Measurements from ENCODE around the gene MEGF9.

GRCh38 chr9:115743967-115744704, 409.5 kb upstream of the PAPPA start:
- PRO-cap, 2 experiments, result no peak in any of the 2 experiments

GRCh38 chr9:115944532-115945281, 208.9 kb upstream of the PAPPA start:
- PRO-cap, 2 experiments, result peak in 1 of 2 experiments; most common minus-strand start chr9:115945125 (in 1)

- PRO-cap, 2 experiments, result no peak in any of the 2 experiments
Measured at GRCh38 chr9:116312336-116312691, 158.7 kb downstream of the PAPPA start.

DNA sequence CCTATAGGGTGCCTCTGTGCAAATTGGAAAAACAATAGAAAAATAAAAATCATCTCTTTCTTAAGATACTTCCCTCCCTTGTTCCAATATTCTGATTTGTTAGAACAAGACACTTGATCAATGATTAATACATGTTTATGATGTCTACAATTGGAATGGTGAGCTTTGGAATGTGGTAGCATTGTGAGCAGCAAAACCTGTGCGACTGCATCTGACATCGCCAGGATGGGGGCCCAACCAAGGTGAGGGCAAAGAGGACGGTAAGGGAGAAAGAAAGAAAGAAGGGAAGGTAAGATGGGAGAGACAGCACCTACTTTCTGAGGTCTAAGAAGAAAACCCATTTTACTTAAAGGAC, 183.0 kb upstream of the TRIM32 start:
- PRO-cap, 2 experiments, result no peak in any of the 2 experiments

- PRO-cap, 2 experiments, result no peak in any of the 2 experiments
Measured at GRCh38 chr9:116566914-116567774, 120.0 kb upstream of the TRIM32 start.

DNA sequence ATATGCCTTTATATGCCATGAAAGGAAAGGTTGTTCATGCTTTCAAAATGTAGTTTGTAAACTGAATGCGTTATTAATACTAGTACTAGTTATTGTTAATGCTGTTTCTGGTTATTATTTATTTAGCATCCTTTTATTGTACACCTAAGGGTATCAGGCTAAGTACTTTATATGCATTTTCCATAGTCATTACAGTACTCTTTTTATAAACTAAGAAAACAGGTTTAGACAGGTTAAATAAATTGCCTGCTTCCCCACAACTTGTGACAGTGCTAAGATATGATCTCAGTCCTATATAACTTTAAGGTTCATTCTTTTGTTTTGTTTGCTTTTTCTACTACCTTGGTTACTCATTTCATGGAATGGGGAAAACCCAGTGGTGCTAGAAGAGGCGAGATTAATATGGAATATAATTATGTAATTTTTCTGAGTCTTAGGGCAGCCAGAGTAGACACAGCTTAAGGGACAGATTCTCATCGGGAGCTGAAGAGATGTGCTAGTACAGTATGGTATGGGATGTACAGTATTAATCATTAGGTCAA, 6.0 kb downstream of the TRIM32 start:
- PRO-cap, 2 experiments, result no peak in any of the 2 experiments

DNA sequence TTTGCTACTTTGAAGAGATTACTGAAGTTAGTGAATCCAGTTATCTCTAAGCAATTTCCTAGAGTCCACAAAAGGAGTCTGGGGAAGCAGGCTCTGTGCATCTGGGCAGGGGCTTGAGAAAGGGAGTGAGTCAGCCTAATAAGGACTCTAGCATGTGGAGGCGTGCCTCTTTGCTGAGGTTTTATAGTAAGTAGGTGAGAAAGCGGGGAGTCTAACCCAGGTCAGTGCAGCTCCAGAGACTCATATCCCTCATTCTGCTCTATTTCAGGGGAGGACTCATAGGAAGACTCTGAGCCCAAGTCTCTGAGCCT, 149.9 kb downstream of the TRIM32 start:
- PRO-cap, 2 experiments, result no peak in any of the 2 experiments

DNA sequence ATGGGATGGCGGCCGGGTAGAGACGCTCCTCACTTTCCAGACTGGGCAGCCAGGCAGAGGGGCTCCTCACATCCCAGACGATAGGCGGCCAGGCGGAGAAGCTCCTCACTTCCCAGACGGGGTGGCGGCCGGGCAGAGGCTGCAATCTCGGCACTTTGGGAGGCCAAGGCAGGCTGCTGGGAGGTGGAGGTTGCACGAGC, 153.6 kb downstream of the TRIM32 start:
- PRO-cap, 2 experiments, result no peak in any of the 2 experiments

DNA sequence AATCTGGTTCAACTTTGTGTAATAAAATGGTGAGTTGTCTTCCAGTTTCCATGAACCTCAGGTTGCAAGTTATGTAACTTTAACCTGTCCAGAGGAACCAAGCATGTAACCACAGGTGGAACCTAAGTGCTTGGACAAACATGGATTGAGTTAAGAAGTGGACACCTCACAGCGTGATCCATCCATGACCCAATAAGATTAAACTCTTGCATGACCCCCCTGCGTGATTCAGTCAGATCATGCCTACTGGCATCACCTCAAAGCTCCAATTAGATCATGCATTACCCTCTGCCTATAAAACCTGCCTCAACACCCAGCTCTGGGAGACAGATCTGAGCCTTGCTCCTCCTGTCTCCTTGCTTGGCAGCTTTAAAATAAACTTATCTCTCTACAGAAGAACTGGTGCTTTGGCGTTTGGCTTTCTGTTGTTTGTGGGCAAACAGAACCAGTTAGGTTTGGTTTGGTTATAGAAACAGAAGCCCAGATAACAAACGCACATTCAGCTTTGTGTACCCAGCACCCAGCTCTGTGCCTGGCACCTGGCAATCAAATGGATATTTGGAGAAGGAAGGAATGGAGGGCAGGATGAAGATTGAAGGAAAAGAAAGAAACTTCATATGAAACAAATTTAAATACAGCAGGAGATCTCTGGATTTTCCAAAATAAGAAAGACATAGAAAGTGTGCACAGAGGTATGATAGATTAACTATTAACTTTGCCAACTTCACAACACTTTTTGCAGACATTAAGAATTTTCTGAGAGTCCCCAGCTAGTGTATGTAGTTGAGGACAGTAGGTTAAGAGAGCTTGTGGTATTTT, 101.9 kb upstream of the ASTN2 start:
- PRO-cap, 2 experiments, result no peak in any of the 2 experiments

GRCh38 chr9:117642540-117642948, 61.7 kb upstream of the TLR4 start:
- PRO-cap, 2 experiments, result no peak in any of the 2 experiments

GRCh38 chr9:120345014-120345213, 235.1 kb downstream of the CDK5RAP2 start:
- PRO-cap, 2 experiments, result peak in 1 of 2 experiments; most common plus-strand start chr9:120345085 (in 1)

GRCh38 chr9:120387633-120388422, 192.1 kb downstream of the CDK5RAP2 start:
- PRO-cap, 2 experiments, result no peak in any of the 2 experiments

GRCh38 chr9:120432450-120432921, 147.5 kb downstream of the CDK5RAP2 start:
- PRO-cap, 2 experiments, result no peak in any of the 2 experiments

DNA sequence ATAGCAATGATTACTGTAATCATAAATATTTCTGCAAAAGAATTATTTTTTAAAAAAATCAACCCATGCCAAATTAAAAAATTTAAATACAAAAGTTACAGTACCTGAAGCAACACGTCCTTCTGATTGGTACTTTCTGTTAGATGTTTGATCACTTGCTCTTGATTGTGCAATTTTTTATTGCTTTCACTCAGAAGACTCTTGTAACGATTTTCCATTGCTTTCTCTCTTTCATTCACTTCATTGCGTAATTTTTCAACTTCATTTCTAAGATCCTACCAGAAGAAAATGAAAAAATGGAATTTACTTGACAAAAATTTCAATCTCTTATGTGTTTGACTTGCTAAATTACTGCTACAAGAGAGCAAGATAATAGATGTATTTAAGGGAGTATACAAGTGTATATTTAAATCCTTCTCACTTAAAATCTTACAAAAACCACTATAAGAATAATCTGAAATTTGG, 88.7 kb downstream of the CDK5RAP2 start:
- PRO-cap, 2 experiments, result no peak in any of the 2 experiments

- PRO-cap, 2 experiments, result no peak in any of the 2 experiments
Measured at GRCh38 chr9:120571697-120572424, 8.1 kb downstream of the CDK5RAP2 start.

DNA sequence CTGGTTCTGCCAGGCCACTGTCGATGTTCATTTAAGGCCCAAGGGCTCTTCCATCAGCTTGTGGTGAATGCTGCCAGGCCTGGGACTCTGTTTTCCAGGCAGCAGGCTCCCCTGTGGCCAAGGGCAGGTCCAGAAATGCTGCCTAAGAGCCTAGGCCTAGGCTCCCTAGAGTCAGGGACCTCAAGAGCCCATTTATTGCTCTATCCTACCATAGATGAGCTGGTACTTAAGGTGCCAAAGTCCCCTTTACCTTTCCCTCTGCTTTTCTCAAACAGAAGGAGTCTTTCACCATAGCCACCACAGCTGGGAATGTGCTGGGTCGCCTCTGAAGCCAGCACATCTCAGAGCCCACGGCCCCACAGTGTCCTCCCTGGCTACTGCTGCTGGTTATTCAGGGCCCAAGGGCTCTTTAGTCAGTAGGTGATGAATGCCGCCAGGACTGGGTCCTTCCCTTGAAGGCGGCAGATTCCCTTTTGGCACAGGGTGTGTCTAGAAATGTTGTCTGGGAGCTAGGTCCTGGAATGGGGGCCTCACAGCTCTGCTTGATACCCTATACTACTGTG, 33.4 kb downstream of the MEGF9 start:
- PRO-cap, 2 experiments, result no peak in any of the 2 experiments

GRCh38 chr9:120714141-120715111, at the start of gene MEGF9:
MEGF9 (minus strand) TSS chr9:120714470.
- PRO-cap, 2 experiments, result peak in 2 of 2 experiments; most common plus-strand start chr9:120714732 (in 2); most common minus-strand start chr9:120714470 (in 2)

- PRO-cap, 2 experiments, result no peak in any of the 2 experiments
Measured at GRCh38 chr9:120830842-120831074, 12.0 kb downstream of the PSMD5 start.

DNA sequence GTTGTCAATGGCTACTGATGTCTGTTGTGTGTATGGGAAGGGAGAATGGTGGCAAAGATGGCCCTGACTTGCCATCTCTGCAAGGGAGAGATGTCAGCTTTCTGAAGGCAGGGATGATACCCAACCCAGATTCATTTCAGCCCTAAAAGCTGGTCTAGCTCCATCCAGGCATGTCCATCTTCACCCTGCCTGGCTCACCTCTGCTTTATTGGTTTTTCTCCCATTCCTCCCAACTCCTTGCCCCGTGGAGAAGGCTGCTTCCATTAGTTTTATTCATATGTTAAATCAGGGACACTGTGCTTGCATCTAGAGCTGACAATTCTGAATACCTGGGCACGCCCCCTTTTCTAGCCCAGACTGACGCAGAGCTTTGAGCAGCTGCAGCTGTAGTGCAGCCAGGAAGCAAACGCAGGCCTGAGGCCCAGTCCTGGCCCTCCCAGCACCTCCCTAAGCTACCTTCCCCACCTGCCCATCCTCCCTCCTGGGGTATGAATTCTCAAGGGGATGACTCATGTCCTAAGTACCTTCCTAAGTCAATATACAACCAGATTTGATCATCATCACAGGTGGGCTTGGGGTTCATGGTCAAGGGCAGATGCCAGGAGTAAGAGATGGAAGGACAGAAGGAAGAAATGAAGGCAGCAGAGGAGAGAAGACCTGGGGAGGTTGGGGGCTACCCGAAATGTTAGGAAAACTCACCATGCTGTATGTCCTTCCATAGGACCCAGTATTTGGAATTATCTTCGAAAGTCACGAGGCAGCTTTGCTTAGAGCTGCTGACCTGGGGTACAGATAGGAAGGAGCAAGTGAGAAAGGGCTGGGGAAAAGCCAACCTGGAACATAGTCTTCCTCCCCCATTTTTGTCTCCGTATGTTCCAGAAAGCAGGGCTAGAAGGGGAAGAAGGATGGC, 3.5 kb downstream of the PHF19 start:
- PRO-cap, 2 experiments, result no peak in any of the 2 experiments

- PRO-cap, 2 experiments, result no peak in any of the 2 experiments
Measured at GRCh38 chr9:120921487-120922215, 4.9 kb downstream of the TRAF1 start.